ENCODE data around the genes ZNF625, TNPO2 and RTBDN.

GRCh38 chr19:12155990-12157195, at the start of gene ZNF625:
TSS of gene ZNF625 (minus strand) at chr19:12156734.
- RAMPAGE, long total RNA, result start-site peak on the minus strand at chr19:12156723-12156739, 55 and 40 reads in 2 replicates
- RRBS, result 1% methylated on average over 14 of the region's 73 CpGs

GRCh38 chr19:12159680-12160079, 3.1 kb upstream of the ZNF625 start:
- RAMPAGE, long total RNA, result no peak
- RRBS, result no CpG with 5 or more reads among the region's 15 CpGs

DNA sequence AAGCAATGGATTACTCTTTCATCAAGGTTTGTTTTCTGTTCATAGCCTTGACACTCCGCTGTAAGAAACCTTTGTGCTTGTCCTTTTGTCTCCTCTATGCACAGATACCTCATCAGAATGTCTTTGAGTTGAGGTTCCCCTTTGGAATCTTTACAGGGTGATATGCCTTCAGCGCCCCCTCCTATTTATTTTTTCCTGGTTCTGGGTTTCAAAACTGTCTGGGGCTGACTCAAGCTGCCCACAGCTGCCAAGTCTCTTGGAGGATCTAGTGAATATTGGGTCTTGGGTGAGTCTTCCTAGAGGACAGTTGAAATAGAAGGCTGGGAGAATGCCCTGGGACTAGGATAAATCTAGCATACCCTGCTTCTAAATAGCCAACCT, 885 bp downstream of the ZNF136 start:
- RAMPAGE, long total RNA, result no peak
- RRBS, result no CpG with 5 or more reads among the region's 2 CpGs

DNA sequence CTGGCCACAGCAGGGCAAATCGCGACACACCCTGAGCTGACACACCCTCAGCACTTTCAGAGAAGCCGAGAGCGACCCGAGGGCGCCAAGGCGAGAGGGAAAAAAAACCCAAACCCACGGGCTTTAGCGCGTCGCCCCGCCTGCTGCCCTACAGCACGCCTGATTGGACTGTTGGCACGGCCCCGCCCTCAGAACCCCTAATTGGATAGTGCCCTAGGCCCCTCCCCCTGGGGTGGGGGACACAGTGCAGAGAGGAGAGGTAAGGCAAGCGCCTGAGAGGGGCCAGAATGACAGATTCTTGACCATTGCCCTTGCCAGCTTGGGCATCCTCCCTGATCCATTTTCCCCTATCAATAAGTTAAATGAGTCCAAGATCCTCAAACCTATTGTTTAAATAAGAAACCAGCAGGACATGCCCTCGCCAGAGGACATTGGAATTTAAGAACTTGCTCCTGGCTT, 28.3 kb downstream of the ZNF44 start:
- RAMPAGE, long total RNA, result no peak
- RRBS, result no CpG with 5 or more reads among the region's 17 CpGs

- RAMPAGE, long total RNA, result no peak
- RRBS, result no CpG with 5 or more reads among the region's 1 CpG
These were observed 1.6 kb downstream of the ZNF44 start for GRCh38 chr19:12293207-12293440.

DNA sequence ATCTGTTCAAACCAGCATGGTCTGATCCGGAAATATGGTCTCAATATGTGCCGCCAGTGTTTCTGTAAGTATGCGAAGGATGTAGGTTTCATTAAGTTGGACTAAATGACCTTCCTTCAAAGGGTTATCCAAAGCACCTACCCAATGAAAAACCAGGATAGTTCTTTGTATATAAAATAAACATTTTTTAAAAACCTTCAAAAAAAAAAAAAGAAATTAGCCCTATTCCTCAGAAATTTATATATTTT, 8.1 kb upstream of the ZNF442 start:
- RAMPAGE, long total RNA, result no peak
- RRBS, result no CpG with 5 or more reads among the region's 3 CpGs

DNA sequence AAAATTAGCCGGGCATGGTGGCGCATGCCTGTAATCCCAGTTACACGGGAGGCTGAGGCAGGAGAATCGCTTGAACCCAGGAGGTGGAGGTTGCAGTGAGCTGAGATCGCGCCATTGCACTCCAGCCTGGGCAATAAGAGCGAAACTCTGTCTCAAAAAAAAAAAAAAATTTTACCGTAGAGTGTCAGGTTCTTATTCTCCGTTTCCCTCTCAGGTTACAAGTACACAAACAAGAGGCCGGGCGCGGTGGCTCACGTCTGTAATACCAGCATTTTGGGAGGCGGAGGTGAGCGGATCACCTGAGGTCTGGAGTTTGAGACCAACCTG, 1.2 kb downstream of the ZNF564 start:
- RAMPAGE, long total RNA, result no peak
- RRBS, result no CpG with 5 or more reads among the region's 15 CpGs

GRCh38 chr19:12675152-12675949, 6.1 kb upstream of the WDR83OS start:
- RAMPAGE, long total RNA, result no peak
- RRBS, result no CpG with 5 or more reads among the region's 16 CpGs

DNA sequence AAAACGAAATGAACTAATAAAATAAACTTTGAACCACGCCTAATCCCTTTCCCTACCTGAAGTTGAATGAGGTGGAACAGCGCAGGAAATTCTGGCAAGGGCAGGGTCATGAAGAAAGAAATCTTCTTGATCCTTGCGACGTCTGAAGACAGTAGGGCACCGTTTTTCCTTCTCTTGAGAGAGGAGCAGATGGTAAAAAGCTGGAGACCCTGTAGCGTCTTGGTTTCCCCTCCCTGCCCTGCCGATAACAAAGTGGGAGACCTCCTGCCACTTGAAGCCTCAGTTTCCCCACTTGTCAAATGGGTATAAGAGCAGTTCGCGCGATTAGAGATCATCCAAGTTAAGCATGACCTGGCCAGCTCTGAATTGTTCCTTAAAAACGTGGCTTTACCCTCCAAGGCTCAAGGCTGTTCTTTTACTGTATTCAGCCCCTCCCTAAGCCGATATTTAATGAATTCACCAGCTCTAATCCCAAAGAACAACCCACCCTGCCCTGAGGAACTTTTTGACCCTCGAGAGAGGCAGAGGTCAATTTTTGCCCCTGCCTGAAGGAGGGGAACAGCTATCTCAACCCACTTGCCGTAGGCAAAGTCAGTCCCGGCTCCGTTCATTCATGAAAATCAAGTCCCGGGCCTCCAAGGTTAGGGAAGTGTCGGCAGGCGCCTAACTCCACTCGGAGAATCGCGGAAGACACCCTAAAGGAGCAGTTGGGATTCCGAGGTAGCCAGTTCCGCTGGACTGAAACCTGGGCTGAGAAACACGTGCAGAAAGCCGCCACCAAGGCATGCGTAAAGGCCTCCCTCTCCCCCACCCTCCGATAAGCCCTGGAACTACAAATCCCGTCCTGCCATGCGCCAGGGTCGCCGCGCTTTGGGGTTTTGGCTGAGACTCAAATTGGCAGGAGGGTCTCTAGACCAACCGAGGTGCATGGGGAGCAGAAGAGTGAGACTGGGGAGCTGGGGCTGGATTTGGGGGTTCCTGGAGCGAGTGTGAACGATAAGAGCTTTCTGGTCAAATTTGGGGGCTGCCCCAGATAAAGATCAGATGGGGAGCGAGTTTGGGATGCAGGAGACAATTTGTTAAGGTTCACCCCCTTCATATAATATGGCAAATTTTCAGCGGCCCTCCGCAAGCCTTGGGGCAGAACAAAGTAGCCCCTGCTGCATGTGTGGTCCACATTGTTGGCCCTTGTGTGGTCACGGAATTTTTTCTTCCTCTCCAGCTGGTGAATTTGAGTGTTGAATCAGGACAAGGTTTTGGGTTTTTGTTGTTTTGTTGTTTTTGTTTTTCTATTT, at the start of gene TNPO2:
Gene TNPO2 (minus strand): TSS at position 740 of the 1,295 bp plus-strand sequence.
- RAMPAGE, long total RNA, result start-site peak on the minus strand centred at position 759 of the sequence, 84 bp wide, 68 and 18 reads in 2 replicates
- RRBS, result no CpG with 5 or more reads among the region's 41 CpGs

GRCh38 chr19:12730474-12731494, 3.7 kb downstream of the TRIR start:
- RAMPAGE, long total RNA, result no peak
- RRBS, result 94% methylated on average over 4 of the region's 31 CpGs

DNA sequence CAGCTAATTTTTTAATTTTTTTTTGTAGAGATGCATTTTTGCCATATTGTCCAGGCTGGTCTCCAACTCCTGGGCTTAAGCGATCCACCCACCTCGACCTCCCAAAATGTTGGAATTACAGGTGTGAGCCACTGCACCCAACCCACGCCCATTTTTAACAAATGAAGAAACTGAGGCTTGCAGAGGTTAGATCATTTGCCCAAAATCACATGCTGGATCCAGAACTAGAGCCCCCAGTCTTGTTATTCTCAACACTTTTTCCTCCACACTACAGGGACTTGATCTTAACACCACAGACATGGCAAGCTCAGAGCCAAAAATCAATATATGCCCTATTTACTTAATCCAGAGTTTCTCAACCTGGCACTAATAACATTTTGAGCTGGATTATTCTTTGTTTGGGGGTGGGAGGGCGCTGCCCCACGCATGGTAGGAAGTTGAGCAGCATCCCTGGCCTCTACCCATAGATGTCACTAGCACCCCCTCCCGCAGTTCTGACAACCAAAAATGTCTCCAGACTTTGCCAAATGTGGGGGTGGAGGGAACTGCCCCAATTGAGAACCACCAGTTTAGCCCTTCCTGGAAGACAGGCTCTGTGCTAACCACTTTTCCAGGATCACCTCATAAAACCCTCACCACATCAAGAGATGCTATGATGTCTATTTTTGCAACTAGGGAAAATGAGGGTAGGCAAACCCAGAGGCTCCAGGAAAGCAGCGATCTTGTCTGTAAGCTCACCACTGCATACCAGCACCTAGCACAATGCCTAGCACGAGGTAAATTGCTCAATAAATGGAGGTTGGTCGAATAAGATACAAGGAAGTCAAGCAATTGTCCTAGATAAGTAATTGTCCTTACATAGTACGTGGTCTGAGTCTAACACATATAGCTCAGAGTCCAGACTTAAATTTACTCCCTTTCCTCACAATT, 1.2 kb downstream of the TRIR start:
- RAMPAGE, long total RNA, result no peak
- RRBS, result no CpG with 5 or more reads among the region's 10 CpGs

DNA sequence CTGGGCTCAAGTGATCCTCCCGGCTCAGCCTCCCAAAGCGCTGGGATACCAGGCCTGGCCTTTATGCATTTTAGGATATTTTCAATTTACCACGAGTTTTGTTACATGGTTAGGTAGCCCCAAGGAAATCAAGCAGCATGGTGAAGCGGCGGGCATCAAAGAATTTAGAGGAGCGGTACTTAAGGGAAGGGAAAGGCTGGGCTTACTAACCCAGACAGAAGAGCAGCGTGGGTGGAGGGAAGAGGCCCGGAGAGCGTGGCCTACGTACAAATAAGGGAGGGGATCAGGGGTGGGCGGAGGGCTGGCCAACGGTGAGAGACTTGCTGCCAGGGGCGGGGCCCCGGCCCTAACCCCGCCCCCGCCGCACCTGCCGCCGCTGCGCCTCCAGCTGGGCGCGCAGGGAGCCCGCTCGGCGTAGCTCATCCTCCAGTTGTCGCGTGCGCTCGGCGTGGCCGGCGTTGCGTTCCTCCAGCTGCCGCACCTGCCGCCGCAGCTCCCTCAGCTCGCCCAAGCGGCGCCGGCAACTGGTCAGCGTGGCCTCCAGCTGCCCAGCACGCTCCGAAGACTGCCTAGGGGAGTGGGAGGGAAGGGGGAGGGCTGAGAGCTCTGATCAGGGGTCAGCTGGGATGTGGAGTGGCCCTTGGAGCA, 5.7 kb downstream of the HOOK2 start:
- RAMPAGE, long total RNA, result no peak
- RRBS, result 45% methylated on average over 16 of the region's 43 CpGs

- RAMPAGE, long total RNA, result no peak
- RRBS, result no CpG with 5 or more reads among the region's 14 CpGs
These were observed 6.6 kb upstream of the JUNB start for GRCh38 chr19:12784439-12785405.

DNA sequence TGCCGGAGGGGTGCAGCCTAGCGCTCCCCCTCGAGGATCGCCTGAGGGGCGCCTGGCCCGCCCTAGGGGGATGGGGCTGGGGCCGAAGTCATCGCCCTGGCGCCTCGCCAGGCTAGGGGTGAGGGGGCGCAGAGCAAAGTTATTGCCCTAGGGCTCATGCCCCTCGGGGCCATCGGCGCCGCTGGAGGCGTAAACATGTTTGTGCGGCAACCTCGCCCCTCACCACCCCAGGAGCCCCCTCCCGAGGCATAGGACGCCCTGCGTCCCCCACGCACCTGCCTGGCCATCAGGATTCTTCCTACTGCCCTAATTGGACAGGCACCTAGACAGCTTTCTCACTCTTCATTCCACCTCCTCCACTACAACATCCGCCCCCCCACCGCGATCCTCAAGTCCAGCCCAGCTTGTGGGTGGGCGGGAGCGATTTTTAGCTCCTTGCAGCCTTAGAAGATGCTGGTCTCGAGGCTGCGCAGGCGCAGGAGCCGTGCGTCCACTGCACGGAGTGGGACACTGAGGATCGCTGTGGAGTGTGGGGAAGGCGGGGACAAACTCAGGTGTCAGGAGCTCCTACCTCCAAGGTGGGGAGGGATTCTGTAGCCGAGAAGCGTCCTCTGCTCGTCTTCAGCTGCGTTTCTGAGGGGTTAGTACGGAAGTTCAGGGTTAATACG, at the start of gene RTBDN:
Gene RTBDN (minus strand): TSS at position 366 of the 668 bp plus-strand sequence.
- RAMPAGE, long total RNA, result no peak
- RRBS, result no CpG with 5 or more reads among the region's 41 CpGs

DNA sequence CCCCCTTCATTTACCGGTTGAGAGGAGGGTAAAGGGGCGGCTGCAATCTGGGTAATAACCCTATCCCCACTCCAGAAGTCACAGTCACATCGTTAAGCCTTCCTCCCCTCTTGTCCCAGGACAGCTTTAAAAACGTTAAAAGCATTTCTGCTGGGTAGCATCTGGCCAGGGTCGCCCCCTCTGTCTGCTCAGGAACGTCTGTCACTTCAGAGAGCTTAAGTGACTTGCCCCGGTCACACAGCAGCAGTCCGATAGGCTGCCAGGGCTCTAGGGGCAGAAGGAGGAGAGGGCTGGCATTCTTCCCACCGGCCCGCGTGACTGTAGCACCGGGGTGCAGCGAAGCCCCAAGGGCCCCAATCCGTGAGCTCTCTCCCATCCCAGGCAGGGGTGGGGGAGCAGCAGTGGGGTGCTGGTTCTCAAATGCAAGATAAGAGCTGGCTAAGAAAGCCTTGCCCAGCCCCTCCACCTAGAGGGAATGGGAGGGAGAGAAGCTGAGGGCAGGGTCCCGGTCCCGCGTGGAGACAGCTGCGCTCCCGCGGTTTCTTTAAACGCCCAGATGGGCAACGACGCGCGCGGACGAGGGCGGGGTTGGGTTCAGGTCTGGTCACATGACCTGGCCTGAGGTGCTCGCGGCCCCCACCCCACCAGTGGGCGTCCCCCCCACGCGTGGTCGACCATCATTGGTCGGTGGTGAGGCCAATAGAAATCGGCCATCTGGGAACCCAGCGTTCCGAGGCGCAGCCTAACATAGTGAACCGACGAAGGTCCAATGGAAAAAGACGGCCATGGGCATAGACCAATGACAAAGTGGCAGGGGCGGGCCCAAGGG, 476 bp upstream of the CALR start:
- RAMPAGE, long total RNA, result no peak
- RRBS, result 2% methylated on average over 3 of the region's 43 CpGs

- RAMPAGE, long total RNA, result no peak
- RRBS, result 8% methylated on average over 3 of the region's 17 CpGs
These were observed 3.9 kb downstream of the GADD45GIP1 start for GRCh38 chr19:12952848-12953897.

GRCh38 chr19:12996546-12997032, 1.3 kb downstream of the NFIX start:
- RAMPAGE, long total RNA, result no peak
- RRBS, result 2% methylated on average over 7 of the region's 41 CpGs

DNA sequence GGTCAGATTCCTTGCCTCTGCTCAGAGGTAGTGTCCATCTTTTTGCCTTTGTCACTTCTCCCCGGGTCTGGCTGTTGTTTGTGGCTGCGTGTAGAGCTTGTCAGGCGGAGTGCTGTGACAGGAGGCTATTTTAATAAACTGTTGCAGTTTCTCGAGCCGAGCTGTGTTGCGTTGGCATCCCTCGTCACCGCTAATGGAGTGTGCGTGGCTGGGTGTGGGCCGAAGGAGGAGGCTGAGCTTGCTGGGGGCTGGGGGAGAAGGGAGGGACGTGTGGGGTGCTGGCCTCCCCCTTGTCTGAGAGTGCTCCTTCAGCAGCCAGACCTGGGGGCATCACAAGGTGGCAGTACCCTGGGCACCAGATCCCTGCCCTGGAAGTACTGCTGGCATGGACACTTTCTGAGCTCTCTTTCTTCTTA, 26.8 kb downstream of the NFIX start:
- RAMPAGE, long total RNA, result no peak
- RRBS, result no CpG with 5 or more reads among the region's 11 CpGs

- RAMPAGE, long total RNA, result no peak
- RRBS, result no CpG with 5 or more reads among the region's 33 CpGs
These were observed 27.8 kb downstream of the NFIX start for GRCh38 chr19:13022794-13023848.

DNA sequence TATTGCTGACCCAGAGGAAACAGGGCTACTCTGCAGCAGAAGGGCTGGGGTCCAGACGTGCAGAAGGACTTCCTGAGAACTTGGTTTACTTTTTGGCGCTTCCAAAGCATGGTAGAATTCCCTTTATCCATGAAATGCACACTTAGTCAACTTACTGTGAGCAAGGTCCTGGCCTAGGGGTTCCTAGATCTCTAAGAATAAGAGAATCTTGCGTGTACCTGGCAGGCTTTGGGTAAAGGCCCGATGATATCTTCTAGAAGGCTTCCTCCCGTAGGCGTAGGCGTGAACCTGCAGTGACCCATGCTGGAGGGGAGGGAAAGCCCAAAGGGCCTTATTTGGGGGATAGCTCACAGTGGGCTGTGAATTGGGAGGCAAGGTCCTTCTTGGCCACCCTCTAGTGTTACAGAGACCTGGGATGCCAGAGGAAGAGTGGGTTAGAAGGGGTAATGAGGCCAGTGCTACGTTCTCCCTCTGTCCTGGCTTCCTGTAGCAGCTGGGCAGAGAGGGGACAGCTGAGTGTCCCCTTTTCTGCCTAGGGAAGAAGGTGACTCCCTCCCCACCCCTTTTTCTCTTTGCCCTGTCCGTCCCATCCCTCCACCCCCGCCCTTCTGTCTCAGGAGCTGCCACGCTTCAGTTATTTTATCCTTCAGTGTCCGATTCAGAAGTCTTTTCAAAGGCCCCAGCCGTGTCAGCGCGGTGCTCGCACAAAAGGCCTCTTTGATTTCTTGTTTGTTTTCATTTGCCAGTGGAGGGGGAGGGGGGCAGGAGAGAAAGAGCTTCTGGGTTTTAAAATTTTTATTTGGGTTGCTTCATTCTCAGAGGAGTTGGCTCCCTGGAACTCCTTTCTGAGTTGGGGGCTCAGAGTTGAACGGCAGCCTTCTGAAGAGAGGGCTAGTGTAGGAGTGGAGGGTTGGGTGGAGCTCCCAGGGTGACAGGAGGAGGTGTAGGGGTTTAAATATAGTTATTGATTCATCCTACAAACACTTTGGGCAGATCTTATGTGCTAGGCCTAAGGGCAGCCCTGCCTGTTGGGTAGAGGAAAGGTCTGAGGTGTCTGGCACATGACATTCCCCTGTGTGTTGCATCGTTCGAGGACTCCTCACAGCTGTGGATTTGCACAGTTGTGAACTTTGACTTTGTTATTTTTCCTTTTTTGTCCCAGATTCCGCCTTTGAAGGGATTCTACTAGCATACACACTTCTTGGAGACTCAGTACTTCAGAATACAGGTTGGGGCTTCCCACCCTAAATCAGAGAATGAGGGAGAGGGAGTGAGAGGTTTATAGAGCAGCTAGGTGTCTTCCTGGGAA, 36.6 kb downstream of the NFIX start:
- RAMPAGE, long total RNA, result no peak
- RRBS, result no CpG with 5 or more reads among the region's 20 CpGs